Right common carotid artery plus branches (tissue), 1 donor: ENCODE results near the genes SPATA18 and RASL11B.

GRCh38 chr4:52050996-52052301 is at the start of gene SPATA18:
TSS of gene SPATA18 (plus strand) at chr4:52051304.
- PRO-cap = no peak

DNA sequence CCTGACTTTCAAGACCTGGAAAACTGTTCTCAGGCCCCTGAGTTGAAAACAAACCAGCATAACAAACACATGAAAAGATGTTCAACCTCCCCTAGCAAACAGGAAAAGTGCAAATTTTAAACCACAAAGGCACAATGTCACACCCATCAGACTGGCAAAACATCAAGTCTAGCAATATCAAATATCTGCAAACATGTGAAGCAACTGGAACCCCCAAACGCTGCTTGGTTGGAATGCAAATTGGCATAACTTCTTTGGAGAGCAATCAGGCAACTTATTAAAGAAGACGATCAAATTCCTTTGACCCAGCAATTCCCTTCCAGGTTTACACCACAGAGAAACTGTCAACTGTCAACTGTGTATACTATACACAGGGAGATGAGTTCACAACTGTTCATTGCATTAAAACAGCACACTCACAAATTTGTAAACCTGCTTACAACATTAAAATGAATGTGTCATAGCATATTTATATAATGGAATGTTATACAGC is 7.0 kb downstream of the USP46 start:
- PRO-cap = no peak

DNA sequence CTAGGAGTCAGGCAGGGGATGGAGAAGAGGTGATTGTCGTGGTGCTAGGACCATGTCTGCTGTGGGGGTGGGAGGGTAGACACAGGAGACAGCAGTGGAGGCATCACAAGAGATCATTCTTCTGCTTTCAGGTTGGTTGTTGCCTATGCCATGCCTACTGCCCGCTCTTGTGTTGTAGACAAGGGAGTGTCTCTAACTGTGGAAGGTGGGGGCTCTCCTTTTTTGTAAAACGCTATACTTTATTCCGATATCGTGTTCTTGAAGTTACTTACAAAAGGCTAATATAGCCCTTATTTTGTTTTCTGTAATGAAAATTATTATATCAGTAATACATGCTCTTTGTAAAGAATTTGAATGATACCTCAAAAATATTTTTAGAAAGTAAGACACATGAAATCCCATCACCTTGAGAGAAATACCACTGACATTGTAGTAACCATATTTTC is 43.4 kb downstream of the ERVMER34-1 start:
- PRO-cap = unidirectional peak, minus-strand start at position 168 of the sequence

- PRO-cap = no peak
Measured at GRCh38 chr4:52853290-52853730, 8.8 kb upstream of the RASL11B start.

DNA sequence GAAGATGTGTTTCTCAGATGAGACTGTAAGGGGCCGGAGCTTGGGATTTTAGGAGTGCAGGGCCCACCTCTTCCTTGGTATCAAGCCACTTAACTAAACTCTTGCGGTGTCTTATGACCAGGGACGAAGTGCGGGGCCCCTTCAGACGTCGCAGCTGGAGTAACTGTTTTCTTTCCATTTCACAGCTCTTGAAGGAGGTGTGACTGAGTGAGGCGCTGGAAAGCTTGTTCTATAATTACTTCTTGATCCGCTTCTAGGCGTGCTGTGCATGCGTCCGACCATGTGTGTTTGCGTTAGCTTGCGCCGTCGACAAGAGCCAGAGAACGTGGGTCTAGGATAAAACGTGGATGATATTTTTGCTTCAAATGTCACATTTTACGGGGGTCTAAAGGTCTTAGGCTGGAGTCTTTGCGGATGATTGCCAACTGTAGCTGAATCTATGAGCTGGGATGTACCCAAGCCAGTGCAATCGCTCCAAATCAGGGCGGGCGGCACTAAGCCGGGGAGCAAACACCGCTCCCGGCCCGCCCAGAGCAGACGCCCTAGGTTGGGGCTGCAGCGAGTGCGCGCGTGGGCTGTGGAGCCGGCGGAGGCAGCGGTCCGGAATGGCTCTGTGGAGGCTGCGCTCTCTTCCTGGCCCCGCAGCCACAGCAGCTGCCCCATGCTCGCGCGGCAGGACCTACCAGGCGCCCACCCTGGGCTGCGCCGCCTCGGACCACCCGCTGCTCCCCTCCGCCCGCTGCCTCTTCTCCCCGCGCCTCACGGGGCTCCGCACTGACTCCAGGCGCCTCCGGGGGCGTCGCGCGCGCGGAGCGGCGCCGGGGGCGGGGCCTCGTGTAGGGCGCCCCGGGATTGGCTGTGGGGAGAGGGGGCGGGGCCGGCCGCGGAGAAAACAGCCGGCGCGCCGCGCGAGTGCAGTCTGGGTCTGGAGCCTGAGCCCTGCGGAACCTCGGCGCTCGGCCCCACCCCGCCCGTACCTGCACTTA is at the start of gene RASL11B:
Gene RASL11B, plus strand, starts transcription at position 917 of the 986 bp plus-strand sequence.
- PRO-cap = bidirectional peak, plus-strand start at position 917 of the sequence, minus-strand start at position 773 of the sequence

DNA sequence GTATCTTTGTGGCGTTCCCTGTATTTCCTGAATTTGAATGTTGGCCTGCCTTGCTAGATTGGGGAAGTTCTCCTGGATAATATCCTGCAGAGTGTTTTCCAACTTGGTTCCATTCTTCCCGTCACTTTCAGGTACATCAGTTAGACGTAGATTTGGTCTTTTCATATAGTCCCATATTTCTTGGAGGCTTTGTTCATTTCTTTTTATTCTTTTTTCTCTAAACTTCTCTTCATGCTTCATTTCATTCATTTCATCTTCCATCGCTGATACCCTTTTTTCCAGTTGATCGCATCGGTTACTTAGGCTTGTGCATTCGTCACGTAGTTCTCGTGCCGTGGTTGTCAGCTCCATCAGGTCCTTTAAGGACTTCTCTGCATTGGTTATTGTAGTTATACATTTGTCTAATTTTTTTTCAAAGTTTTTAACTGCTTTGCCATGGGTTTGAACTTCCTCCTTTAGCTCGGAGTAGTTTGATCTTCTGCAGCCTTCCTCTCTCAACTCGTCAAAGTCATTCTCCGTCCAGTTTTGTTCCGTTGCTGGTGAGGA is 37.6 kb downstream of the RASL11B start:
- PRO-cap = no peak

DNA sequence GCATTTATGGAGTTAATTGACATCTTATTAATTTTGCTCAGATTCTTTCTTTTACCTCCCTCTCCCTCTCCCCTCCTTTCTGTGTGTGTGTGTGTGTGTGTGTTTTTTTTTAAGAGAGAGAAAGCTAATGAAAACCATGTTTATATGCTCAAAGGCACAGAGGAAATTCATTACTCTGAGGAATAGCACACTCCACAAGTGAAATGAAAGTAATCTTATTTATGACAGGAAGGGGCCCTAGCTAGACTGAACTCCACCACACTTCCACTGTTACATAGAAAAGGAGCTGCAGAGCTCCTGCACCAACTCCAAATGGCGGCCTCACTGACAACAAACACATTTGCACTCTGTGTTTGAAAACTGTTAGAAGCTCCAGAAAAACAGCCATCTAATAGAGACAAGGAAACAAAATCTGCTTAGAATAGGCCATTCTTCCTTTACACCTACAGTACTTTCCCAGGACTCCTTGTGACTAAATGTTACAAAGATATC is 150.7 kb downstream of the RASL11B start:
- PRO-cap = no peak

DNA sequence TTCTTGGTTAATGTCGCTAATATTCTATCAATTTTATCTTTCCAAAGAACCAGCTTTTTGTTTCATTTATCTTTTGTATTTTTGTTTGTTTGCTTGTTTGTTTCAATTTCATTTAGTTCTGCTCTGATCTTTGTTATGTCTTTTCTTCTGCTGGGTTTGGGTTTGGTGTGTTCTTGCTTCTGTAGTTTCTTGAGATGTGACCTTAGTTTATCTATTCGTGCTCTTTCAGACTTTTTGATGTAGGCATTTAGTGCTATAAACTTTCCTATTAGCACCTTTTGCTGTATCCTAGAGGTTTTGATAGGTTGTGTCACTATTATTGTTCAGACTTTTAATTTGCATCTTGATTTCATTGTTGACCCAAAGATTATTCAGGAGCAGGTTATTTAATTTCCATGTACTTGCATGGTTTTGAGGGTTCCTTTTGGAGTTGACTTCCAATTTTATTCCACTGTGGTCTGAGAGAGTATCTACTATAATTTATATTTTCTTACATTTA is 104.7 kb downstream of the SCFD2 start:
- PRO-cap = no peak

DNA sequence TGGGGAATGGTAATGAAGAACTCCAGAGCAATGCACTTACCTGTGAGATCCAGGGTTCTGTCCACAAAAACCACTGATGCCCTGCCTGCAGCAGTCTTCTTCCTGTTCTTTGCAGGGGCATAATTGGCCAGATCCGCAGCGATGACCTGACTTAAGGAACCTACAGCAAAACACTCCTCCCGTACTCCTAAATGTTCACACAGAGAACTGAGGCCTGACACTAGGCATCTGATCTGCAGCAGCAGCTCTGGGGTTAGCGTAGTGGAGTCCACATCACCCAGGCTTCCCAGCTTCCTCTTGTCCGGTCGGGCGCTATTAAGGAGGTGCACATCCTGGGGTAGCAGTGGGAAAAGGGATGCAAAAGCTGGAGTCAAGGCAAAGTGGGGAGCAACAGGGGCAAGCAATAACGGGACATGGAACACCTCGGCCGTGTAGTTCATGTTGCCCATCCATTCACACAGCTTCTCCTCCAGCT is 760 bp downstream of the SCFD2 start:
- PRO-cap = no peak

- PRO-cap = no peak
Measured at GRCh38 chr4:53541477-53541789, 49.9 kb downstream of the LNX1 start.

DNA sequence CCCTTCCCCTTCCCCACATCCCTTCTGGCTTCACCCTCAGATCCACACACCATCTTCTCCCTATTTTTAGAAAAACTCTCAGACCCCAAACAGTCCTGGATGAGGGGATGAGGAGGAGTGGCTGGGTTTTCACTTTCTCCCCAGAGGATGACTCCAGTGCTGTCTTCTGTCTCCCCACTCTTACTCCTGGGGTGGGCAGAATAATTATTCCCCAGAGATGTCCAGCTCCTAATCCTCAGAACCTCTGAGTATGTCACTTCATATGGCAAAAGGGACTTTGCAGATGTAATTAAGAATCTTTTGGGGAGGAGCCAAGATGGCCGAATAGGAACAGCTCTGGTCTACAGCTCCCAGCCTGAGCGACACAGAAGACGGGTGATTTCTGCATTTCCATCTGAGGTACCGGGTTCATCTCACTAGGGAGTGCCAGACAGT is 26.9 kb downstream of the LNX1 start:
- PRO-cap = no peak

GRCh38 chr4:53777292-53777811 is 186.1 kb upstream of the LNX1 start:
- PRO-cap = unidirectional peak, minus-strand start at chr4:53777409

DNA sequence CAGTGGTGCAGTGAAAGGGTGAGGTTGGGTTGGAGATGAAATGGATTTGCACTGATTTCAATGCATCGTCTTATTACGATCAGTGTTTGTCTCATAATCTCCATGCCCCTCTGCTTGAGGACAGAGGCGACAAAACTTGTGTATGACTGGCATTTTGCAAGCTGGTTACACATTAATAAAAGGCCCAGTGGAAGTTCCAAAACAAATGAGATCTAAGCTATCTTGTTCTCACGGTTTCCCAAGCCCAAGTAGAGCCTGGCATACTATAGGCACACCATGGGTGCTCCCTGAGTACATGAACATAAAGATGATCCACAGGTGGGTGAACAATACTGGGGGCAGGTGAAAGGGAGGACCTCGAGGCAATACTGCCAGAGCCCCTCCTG is 9.2 kb upstream of the GSX2 start:
- PRO-cap = no peak

- PRO-cap = no peak
Measured at GRCh38 chr4:54224981-54225607, 4.0 kb upstream of the PDGFRA start.

DNA sequence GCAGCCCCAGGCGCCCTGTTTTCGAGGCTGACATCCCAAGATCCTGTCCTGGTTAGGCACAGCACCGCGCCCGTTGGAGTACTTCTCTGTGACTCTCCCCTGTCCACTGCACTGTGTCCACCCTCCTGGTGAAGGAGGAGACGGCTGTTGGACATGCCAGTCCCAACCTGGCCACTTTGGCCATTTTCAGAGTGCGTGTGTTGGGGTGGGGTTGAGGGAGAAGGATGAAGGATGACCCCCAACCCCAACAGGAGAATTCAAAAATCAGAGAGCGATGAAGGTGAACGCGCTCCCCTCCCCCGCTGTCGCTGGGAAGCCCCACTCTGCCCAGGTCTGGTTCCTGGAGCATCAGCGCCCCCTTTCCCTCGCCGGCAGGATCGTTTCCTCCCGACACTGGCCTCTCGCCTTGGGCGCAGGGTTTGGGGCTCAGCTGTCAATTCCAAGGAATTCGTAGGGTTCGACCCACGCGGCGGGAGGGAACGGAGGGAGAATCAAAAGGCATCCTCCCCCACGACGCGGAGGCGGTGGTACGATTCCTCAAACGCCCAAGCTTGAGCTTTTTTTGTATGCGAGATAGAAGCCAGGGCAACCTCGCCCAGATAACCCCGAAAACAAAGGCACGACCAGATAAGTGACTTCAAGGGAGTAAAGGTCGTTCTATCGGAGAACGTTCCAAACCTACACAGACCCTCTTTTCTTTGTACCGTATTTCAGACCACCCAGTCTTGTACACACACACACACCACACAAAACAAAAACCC is 1.0 kb upstream of the PDGFRA start:
- PRO-cap = bidirectional peak, plus-strand start at position 436 of the sequence, minus-strand start at position 307 of the sequence

- PRO-cap = no peak
Measured at GRCh38 chr4:54229663-54230417, 747 bp downstream of the PDGFRA start.

GRCh38 chr4:54325894-54326093 is 96.7 kb downstream of the PDGFRA start:
- PRO-cap = no peak

GRCh38 chr4:54439612-54440440 is 210.7 kb downstream of the PDGFRA start:
- PRO-cap = bidirectional peak, plus-strand start at chr4:54440189, minus-strand start at chr4:54440038

DNA sequence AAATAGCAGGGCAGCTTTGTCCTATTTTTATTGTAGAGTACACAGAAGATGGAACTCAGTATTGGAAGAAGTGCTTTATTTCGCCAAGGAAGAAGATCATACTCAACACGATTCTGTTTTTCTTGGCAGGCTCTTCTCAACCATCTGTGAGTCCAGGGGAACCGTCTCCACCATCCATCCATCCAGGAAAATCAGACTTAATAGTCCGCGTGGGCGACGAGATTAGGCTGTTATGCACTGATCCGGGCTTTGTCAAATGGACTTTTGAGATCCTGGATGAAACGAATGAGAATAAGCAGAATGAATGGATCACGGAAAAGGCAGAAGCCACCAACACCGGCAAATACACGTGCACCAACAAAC is 37.6 kb downstream of the KIT start:
- PRO-cap = no peak

DNA sequence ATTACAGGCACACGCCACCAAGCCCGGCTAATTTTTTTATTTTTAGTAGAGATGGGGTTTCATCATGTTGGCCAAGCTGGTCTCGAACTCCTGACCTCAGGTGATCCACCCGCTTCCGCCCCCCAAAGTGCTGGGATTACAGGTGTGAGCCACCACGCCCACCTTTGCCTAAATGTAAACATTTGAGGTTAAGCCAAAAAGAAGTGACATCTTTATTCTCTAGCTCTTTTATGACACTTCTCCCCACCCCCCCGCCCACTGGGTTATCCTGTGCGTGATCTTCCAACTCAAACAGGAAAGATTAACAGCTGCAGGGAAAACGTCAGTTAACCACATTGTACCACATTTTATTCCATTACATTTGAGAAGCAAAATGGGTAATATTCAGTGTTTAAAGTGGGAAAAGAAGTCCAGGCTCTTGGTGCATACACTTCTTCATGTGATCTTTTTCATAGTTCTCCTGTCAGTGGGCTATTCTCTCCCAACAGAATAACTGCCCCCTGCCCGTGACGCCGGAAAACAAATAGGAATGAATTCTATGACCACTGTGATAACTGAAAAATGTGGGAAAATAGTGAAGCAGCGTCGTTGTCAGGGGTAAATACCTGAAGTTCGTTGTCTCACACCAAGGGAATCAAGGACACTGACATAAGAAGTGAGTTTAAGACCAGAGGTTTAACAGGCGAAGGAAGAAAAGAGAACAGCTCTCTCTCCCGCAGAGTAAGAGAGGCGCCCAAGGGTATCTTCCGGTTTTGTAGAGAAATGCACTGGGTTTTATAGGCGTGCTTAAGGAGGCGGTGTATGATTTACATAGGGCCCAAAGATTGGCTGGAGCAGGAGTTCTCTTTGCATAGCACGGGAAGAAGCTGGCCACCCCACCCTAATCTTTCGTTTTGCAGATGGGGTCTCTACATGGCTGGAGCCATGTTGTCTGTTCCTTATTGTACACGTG is 9.7 kb upstream of the SRD5A3 start:
- PRO-cap = no peak